Prostate gland (tissue), 2 donors: Measurements from ENCODE around the genes ABCD4 and SYNDIG1L.

- PRO-cap = bidirectional peak, plus-strand start at chr14:74303069, minus-strand start at chr14:74302934
- RAMPAGE, long total RNA, 2 experiments = start-site peak on the minus strand in 1 of 2 experiments, at chr14:74302934-74302983 at its widest, 84 reads per replicate
Observed at GRCh38 chr14:74302333-74303395, at the start of gene ABCD4. Gene ABCD4 (minus strand): TSS chr14:74302934.

DNA sequence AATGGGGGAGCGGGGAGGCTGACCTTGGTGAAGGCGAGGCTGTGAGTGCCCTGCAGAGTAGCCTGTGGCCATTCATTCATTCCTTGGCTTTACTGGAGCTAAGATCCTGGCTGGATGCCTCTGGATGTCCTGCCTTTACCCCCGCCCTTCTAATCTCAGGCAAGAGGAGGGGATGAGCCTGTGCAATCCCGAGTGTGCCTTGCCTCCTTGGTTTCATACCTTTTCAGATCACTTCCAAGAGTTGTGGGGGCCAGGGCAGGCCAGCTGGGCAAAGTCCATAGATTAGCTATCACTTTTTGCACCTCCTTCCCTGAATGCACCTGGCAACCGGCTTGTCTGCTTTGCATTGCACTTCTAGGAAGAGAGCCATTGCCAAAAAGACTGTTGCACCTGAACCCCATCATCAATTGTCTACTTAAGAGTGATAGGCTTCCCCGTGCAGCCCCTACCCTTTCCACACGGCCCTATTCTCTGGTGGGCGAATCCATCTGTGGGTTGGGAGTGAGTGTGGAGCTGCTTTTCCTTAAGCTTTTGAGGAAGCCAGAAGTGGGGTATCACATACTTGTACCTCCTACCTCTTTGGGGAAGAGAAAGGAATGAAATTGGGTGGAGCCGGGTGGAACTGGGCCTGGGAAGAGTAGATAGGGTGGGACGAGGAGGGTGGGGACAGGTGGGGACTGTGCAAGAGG is 1.6 kb downstream of the VRTN start:
- PRO-cap = no peak
- RAMPAGE, long total RNA, 2 experiments = no peak in any of the 2 experiments

GRCh38 chr14:74425930-74426368 is at the start of gene SYNDIG1L:
Gene SYNDIG1L (minus strand): TSS chr14:74426210.
- PRO-cap = no peak
- RAMPAGE, long total RNA, 2 experiments = no peak in any of the 2 experiments

GRCh38 chr14:74596532-74597193 is 15.4 kb downstream of the LTBP2 start:
- PRO-cap = no peak
- RAMPAGE, long total RNA, 2 experiments = no peak in any of the 2 experiments

DNA sequence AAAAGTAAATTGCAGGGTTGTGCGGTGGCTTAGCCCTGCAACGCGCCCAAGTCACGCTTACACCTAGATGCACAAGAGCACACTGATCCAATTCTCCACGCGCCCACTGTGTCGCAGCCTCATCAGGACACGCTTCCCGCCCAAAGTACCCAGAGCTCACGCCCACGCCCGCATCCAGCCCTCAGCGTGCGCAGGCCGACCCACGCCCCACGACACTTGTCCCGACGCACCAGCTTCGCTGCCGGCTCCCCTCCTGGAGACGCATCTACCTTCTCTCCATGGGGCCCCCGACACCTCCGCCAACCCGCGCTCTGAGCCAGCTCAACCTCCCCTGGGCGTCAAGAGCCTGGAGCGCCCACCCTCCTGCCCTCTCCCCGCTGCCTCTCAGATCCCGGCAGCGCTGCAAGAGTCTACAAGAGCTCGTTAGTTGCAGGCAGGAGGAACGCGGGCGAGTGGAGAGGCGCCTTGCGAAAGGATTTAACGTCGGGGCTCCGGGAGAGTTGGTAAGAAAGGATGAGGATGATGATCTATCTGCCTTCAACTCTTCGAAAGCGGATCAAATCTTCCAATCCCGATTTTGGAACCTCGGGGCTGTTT is 1.2 kb downstream of the LTBP2 start:
- PRO-cap = no peak
- RAMPAGE, long total RNA, 2 experiments = no peak in any of the 2 experiments

- PRO-cap = no peak
- RAMPAGE, long total RNA, 2 experiments = no peak in any of the 2 experiments
Observed at GRCh38 chr14:74656011-74656421, 44.0 kb upstream of the LTBP2 start.

GRCh38 chr14:74656925-74657417 is 44.9 kb upstream of the LTBP2 start:
- PRO-cap = no peak
- RAMPAGE, long total RNA, 2 experiments = no peak in any of the 2 experiments

DNA sequence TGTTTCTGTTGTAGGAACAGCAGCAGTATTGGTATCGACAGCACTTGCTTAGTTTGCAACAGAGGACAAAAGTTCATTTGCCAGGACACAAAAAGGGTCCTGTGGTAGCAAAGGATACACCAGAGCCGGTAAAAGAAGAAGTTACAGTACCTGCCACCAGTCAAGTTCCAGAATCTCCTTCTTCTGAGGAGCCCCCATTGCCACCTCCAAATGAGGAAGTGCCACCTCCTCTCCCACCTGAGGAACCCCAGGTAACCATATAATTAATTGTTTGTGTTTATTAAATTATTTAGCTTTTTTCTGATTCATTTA is 15.3 kb downstream of the YLPM1 start:
- PRO-cap = no peak
- RAMPAGE, long total RNA, 2 experiments = no peak in any of the 2 experiments

DNA sequence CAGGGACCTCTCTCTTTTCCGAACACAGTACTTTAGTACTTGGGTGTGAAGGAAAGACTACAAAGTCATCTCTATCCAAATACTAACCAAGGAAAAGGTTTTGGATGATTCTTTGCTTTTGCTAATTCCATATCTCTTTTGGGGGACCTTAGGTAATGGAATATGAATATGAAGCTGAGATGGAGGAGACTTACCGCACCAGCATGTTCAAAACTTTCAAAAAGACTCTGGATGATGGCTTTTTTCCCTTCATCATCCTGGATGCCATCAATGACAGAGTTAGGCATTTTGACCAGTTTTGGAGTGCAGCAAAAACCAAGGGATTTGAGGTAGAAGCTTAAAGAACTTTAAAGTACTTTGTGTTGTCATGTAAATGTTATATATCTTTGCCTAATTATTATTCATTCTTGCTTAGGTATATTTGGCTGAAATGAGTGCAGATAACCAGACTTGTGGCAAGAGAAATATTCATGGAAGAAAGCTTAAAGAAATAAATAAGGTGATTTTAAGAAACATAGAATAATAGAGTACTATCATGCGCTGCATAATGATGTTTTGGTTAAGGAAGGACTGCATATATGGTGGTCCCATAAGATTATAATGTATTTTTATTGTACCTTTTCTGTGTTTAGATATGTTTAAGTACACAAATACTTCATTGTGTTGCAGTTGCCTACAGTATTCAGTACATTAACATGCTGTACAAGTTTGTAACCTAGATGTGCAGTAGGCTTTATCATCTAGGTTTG is 53.8 kb downstream of the YLPM1 start:
- PRO-cap = no peak
- RAMPAGE, long total RNA, 2 experiments = no peak in any of the 2 experiments

- PRO-cap = no peak
- RAMPAGE, long total RNA, 2 experiments = no peak in any of the 2 experiments
Observed at GRCh38 chr14:74852989-74853498, 22.9 kb downstream of the PROX2 start.

DNA sequence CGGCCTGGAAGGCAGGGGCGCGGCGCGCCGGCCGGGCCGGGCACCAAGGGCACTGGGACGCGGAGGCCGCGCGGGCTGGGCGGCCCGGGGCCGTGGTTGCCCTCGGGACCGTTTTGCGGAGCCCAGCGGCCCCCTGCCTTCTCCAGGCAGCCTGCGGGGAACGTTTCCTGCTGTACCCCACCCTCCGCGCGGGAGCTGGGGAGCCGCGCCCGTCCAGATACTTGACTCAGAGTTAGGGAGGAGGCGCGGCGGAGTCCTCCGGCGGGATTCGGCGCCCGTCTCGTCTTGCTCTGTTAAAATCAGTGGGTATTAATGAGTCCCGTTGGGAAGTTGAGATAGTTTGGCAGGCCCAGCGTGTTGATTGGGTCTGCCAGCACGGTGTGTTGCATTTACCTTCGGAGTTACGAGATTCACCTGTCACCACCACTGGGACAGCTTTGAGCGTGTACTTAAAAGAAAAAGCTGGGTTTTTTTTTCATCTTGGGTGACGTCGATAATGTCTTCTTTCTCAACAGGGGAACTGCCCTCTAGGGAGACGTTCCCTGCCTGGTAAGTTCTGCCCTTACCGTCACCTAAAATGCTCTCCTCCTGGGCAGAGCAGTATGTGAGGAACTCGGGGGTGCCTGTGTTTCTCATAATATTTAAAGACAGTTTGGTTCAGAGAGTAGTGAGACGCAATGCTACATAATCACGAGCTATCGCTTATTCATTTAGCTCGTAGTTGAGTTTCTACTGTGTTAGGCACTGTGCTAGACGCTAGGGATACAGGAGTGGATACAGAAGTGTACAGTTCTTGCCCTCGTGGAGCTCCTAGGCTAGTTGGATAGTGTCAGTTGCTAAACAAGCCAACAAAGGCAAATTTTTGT is 593 bp downstream of the DLST start:
- PRO-cap = unidirectional peak, plus-strand start at position 229 of the sequence
- RAMPAGE, long total RNA, 2 experiments = no peak in any of the 2 experiments

DNA sequence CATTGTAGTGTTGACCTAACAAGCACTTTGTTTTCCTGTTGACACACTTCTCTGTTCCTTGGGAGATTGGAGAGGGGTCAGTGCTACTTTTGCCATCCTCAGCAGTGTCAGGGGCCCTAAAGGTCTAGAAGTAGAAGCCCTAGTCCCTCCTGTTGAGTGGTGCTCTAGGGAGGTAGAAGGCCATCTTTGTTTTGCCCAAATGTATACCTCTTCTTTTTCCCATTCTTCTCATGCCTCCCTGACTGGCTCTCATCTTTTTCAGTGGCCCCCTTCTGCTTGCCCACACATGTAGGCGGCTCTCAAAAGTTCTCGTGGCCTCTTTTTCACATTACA is 17.2 kb downstream of the DLST start:
- PRO-cap = no peak
- RAMPAGE, long total RNA, 2 experiments = no peak in any of the 2 experiments

DNA sequence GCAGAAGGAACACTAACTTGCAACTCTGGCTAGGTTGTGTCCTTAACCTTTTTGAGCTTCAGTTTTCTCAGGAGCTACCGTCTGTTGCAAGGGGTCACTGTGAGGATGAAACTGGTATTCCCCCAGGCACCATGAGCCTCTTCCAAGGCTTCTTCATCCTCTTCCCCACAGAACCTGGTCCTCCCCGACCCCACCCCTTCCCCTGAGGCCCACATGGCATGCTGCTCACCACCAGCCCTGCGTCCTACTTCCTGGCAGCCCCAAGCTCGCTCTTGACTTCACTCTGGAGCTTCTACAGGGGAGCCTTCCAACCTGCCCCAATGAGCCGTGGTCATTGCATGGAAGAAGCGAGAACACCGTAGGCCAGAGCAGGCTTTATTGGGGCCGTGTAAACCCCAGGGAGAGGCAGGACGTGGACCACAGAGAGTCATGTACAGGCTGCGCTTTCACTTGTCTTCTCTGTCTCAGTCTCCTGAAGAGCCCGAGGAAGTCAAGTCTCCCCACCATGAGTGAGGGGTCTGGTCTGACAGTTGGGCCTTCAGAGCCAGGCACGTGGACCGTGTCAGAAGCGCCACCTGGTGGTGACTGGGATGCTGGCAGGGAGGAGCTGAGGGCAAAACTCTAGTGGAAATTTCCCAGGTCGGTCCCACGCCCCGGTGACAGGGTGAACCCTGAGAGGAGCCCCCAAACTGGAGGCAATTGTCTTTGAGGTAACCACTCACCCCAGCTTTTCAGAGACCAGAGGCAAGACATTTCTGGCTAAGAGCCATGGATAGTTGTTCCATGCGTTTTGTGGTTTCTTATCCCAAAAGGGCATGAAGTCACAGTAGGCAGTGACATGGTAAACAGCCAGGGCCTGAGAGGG is 17.5 kb downstream of the RPS6KL1 start:
- PRO-cap = no peak
- RAMPAGE, long total RNA, 2 experiments = no peak in any of the 2 experiments

DNA sequence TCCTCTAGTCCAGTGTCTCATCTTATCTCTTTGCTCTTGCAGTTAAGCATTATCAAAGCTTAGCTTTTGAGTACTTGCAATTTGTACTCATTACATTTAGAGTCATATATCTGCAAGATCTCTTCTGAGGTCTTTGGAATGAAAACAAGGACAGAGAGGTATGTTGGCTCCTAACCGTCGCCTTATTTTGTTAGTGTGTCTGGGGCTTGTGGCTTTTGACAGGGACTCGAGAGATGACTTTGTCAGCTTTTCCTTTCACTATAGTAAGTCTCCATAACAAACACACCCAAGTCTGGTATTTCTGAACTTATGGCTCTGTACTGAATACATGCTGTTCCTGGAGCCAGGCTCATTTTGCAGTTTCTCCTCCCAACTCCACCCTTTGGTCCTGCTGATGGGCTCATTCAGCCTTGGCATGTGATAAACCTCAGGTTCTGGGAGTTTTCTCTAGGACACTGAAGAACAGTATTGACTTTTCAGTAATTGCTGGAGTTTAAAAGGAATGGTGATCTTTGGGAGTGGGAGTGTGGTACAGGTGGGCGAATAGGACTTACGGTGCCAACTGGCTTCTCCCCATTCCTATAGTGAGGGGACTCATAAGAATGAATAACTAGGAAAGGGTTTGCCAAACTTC is 27.7 kb upstream of the TMED10 start:
- PRO-cap = no peak
- RAMPAGE, long total RNA, 2 experiments = no peak in any of the 2 experiments

- PRO-cap = no peak
- RAMPAGE, long total RNA, 2 experiments = no peak in any of the 2 experiments
Observed at GRCh38 chr14:75399808-75400917, 27.7 kb upstream of the JDP2 start.

DNA sequence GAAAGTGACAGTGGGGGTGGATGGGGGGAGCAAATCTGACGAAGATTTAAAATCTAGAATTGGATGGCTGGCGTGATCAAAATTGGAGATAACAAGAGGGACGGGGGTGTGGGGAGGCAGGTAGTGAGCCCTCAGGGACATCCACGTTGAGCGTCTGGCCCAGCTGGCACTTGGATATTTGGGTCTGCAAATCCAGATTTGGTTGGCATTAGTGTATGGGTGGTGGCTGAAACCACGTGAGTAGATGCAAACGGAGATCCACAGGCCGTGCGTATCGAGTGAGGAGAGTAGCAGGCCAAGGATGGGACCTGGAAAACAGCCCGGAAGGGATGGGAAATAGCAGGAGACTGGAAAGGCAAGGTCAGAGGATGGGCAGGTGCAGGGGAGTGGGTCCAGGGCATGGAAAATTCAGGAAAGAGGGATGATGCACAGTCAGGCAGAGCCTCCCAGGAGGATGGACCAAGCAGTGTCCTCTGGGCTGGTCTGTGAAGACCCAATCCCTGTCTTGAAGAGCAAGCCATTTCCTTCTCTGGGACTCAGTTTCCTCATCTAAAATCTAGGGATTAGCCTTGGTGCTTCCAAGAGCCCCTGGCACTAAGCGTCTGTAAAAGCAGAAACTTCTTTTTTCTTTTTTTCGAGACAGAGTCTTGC is 23.6 kb downstream of the JDP2 start:
- PRO-cap = no peak
- RAMPAGE, long total RNA, 2 experiments = no peak in any of the 2 experiments

DNA sequence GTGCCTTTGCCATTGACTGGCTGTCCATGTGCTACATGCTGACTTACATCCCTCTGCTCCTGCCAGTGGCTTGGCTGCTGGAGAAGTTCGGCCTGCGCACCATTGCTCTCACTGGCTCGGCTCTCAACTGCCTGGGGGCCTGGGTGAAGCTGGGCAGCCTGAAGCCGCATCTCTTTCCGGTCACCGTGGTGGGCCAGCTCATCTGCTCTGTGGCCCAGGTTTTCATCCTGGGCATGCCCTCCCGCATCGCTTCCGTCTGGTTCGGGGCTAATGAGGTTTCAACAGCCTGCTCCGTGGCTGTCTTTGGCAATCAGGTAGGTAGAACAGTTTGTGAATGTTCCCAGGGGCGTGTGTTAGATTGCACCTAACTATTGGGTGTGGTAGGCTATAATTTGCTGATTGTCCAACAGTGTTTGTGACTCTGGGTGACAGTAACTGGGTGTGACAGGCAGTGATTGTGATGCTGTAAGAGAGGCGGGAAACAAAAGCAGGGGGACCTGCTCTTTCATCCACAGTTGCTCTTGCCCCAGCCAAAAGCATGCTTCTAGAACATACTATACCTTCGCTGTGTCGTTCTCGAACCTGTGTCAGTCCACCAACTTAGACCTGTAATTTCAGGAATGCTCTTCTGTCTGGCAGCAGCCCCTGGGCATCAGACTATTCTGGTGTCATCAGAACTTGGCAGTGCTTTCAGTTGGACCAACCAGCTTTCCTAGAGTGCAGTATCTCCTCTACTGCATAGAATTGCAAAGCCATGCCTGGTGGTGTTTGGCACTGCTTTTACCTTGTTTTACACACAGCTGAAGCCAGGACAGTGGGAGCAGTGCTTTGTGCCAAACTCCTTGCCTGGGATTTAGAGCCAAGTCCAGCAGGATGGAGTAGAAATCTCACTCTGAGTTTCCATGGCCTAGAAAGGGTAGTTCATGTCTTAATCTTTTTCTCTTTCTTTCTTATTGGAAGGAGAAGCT is 1.2 kb downstream of the FLVCR2 start:
- PRO-cap = no peak
- RAMPAGE, long total RNA, 2 experiments = no peak in any of the 2 experiments

DNA sequence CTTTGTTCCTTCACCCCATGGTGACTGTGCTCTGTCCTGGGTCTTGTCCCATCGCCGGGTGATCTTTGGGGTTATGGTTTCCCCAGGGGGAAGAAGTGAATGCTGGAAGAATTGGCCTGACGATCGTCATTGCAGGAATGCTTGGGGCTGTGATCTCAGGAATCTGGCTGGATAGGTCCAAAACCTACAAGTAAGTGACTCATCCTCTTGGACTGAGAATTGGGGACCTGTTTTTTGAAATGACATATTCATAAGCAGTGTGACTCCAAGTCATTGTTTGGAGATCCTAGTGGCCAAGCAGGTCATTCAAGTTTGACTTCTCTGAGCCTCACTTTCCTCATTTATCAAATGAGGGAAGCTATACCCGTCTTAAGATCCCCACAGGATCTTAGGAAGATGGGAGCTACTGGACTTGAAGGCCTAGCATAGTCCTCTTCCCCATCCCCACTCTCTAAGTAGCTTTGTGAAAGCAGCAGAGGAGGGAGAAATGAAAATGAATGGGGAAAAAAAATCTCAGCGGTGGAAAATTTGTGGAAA is 25.8 kb downstream of the ERG28 start:
- PRO-cap = no peak
- RAMPAGE, long total RNA, 2 experiments = no peak in any of the 2 experiments

GRCh38 chr14:75978349-75978927 is 3.4 kb downstream of the TGFB3 start:
- PRO-cap = no peak
- RAMPAGE, long total RNA, 2 experiments = no peak in any of the 2 experiments

DNA sequence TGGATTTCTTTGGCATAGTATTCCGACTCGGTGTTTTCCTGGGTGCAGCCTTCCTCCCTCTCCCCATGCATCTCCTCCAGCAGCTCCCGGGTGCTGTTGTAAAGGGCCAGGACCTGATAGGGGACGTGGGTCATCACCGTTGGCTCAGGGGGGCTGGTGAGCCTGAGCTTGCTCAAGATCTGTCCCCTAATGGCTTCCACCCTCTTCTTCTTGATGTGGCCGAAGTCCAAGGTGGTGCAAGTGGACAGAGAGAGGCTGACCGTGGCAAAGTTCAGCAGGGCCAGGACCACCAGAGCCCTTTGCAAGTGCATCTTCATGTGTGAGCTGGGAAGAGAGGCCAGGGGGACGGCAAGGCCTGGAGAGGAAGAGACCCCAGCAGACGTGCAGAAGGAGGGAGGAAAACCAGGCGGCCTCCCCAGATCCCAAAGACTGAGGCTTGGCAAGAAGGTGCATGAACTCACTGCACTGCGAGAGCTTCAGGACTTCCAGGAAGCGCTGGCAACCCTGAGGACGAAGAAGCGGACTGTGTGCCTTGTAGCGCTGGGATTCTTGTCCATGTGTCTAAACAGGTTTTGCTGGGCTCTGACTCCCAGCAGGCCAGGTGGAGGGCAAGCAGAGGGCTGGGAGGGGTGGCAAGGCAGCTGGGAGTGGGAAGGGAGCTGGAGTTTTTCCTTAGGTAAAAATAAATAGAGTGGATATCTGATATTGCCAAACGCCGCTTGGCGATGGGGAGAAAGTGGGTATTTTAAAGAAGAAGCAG is 1.0 kb downstream of the TGFB3 start:
- PRO-cap = bidirectional peak, plus-strand start at position 615 of the sequence, minus-strand start at position 525 of the sequence
- RAMPAGE, long total RNA, 2 experiments = start-site peak on the minus strand in 1 of 2 experiments, centred at positions 312 to 586 of the sequence, 39 to 179 reads per replicate